Metastatic Liver Carcinoma in the Adrenal Gland (tissue), 2 donors: ENCODE measurements around the gene RAPGEF1.

DNA sequence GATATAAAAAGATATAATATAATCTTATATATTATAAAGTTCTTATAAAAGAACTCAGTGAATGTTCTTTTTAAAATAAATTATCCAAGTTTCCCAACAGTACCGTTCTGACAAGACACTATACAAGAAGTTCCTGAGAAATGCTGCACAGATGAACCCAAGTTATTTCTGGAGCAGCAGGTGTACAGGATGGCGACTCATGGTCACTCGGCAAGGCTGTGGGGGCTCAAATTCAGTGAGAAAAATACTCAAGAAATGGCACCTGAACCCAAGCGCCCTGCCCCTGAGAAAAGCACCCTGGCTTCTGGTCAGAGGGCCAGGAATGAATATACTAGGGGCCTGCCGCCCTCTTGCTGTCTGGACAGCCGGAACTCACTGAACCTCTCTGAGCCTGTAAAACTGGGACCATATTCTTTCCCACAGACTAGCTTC lies 1.6 kb downstream of the RAPGEF1 start:
- PRO-cap, 2 experiments = no peak in any of the 2 experiments

DNA sequence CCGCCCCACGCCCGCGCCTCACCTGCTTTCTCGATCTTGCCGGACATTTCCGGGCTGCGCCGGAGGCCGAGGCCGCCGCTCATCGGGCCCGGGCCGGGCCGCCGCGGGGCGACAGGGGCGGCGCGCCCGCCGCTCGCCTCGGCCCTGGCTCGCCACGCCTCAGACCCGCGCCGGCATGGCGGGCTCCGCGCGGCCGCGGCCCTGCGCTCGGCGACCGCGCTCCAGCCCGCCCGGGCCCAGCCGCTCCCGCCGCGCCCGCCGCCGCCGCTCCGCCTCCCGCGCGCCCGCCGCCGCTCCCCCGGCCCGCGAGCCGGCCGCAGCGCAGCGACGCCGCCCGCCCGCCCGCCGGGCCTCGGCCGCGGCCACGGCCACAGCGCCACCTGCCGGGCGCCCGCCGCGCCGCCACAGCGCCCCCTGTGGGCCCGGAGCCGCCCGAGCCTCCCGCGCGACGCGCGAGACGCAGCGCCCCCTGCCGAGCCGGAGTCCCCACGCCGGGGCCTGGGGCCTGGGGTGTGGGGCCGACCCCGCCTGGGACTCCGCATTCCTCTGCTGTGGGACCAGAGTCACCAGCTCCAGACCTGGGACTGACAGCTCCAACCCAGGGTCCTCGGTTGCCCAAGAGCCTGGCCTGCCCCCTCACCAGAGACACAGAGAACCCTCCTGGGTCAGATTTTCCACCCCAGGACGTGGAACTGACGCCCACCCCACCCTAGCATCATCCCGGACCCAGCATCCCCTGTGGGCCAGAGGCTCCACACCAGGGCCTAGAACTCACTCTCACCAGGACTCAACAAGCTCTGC lies at the start of gene RAPGEF1:
Gene RAPGEF1, minus strand, starts transcription at position 329 of the 801 bp plus-strand sequence.
- PRO-cap, 2 experiments = peak in 2 of 2 experiments; most common plus-strand start position 104 of the sequence (in 1); most common minus-strand start position 354 of the sequence (in 2)

DNA sequence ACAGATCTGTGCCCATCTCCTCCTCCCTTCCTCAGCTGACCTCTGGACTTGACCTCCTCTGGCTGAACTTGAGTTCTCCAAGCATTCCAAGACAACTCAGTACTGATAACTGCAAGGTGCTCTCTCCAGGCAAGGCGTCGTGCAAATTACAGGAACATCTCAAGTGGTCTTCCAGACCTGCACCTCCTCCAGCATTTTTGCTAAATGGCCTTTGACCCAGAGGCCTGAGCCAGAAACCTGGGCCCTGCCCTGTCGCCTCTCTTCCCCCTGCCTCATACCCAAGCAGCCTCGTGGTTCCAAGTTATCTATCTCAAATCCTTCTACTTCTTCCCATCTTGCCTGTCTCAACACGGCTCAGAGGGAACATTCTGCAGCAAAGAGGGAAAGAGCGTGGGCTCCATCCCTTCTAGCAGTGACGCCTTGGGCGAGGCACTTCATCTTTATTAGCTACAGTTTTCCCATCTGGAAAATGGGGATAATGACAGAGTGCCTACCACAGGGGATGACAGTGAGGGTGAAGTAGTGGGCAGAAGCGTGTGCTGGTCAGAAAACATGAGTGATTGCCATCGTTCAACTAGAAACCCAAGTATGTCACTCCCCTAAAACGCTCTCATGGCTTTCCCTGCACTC lies 126.4 kb upstream of the RAPGEF1 start:
- PRO-cap, 2 experiments = no peak in any of the 2 experiments

DNA sequence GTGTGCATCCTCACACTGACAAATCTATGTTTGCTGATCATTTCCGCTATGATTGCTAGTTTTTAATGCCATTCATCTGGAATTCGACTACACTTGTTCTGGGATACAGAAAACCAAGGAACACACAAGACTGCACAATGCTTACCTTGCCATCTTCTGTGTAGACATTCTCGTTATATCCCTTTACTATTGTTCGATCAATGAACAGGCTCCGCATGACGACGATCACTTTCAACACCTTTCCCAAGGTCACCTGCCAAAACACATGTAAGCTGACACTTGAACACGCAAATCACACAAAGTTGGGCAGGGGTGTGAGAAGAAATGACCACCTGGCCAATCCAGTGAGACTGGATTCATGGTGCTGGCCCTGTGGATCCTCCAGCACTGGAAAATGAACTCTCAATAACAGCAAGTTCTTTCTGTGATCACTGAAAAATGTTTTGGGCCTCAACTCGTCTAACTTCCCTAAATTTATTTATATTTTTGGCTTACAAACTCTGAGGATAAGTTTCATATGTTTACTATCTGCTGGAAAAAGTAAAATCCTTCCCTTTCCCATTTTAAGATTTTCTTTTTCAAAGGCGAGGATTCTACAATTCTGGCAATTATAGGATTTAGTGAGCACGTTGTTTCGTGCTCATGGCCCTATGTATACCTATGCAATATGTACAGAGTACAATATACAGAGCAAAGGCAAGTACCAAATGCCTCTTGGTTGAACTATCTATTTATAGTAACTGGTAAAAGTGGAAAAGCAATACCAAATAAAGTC lies 154.1 kb upstream of the RAPGEF1 start:
- PRO-cap, 2 experiments = no peak in any of the 2 experiments

GRCh38 chr9:131989714-131990235 lies 89.9 kb downstream of the MED27 start:
- PRO-cap, 2 experiments = no peak in any of the 2 experiments

- PRO-cap, 2 experiments = no peak in any of the 2 experiments
Measured at GRCh38 chr9:132078488-132078851, 1.2 kb downstream of the MED27 start.

GRCh38 chr9:132161001-132161861 lies 627 bp upstream of the NTNG2 start:
- PRO-cap, 2 experiments = no peak in any of the 2 experiments

- PRO-cap, 2 experiments = no peak in any of the 2 experiments
Measured at GRCh38 chr9:132185605-132186190, 23.8 kb downstream of the NTNG2 start.

GRCh38 chr9:132275799-132276645 lies 78.8 kb downstream of the SETX start:
- PRO-cap, 2 experiments = no peak in any of the 2 experiments

GRCh38 chr9:132590418-132591111 lies 8.2 kb downstream of the BARHL1 start:
- PRO-cap, 2 experiments = no peak in any of the 2 experiments

DNA sequence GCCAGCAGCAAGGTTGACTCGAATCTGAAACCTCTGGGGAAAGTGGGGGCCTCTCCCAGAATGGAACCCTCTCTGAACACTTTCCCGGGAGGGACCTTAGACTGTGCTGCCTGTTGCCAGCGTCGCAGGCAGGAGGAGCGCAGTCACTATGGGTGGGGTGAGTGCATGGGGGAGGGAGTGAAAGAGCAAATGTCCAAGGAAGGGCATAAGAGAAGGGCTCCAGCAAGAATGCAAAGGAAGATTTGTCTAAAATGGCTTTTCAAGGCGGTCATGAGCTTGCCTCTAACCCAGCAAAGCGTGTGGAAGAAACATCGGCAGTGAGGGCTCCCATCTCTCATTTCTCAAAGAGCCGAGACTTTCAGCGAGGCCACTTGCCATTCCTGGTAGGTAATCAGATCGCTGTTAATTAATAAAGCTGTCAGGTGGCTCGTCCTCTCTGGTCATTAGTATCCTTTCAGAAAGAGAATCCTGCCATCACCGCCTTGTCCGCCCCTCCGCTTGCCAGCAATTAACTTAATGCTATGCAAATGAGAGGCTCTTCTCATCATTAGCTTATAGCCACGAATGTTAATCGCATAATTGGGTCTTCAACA lies 99.2 kb downstream of the GTF3C4 start:
- PRO-cap, 2 experiments = no peak in any of the 2 experiments

DNA sequence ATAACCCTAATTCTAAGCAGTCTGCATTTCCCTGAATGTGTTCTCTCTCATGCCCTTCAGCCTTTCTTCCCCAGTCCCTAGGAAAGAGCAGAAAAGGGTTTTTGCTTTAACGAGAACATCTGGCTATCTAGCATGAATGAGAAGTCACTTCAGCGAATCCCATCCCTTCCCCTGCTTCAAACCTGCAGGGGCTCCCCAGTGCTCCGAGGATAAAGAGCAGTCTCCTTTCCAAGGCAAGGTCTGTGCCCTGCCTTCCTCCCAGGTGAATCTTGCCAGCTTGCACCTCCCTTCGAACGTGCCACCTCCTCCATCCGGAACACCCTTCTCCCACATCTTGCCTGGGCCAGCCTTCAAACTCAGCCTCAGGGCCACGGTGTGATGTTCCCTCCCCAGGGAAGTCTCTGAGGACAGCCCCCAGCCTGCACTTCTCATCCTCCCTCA lies 84.0 kb downstream of the AK8 start:
- PRO-cap, 2 experiments = no peak in any of the 2 experiments

DNA sequence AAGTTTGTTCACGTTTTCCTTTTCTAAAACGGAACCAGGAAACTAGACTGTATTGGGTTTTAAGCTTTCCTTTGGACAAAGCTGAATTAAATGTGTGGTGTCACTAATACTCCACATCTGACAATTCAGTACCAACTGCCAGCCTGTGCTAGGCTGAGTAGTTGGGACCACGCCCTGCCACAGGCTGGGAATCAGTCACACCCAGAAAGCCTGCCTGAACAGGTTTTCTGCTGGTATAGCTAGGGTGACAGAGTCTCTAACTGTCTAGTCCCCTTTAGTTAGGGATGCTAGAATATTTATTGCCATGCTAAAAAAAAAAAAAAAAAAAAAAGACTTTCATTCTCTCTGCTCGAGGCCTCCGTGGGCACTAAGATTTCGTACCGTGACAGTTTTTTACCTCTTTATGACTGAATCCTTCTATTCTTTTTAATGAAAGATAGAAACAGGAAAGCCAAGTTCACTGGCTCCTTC lies 15.7 kb downstream of the SPACA9 start:
- PRO-cap, 2 experiments = no peak in any of the 2 experiments

DNA sequence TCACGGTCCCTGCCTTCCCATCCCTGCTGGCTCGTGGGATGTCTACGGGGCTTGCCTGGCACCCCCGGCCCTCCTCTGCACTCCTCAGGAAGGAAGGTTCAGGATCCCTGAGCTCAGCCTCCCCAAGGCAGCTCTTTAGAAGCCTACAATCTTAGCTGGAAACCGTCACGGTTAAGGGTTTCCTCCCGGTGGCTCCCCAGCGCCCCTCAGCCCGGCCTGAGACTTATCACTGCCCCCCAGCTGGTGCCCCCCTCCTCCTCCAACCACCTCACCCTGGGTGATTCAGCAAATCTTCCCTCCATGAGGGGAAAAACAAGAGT lies 25.5 kb downstream of the GFI1B start:
- PRO-cap, 2 experiments = no peak in any of the 2 experiments

DNA sequence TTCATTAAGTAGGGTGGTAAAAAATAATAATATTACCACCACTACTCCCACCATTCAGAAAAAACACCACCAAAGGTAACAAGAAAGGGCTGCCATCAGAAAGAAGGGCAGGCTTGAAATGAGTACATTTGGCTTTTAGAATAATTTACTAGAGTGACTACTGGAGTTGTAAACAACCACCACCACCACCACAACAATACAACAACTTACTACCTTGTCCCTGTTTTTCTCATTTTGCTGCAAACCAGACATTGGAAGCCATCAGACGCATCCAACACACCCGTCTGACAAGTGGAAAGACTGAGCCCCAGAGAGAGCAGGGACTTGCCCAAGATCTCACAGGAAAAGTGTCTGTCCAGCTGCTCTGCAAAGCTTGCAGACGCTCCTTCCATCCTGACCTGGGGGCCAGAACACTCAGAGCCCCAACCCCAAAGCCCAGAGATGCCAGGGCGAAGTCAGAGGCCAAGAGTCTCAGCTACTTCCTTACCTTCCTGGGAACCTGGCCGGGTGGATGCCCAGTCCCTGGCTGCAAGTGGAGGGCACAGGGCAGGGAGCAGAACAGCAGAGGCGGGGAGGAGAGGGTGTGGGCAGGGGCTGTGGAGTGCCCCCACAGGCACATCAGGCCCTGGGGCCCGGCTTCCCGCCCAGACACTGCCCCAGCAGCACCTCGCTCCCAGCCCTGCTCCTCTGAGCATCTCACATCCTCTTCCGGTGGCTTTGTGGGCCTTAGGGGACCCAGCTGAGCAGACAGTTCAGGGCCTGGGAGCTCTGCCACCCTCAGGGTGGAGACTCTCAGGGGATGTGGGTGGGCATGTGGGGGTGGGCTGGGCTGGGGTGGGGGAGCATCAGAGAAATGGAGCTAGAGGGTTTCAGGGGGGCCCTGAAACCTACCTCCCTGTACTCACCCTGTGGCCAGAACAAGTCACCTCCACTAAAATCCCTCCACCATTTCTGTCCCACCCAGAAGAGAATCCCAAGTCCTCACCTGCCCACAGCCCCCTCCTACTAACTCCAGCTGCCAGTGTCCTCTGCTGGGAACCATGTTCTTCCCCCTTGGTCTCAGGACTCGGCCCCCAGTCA lies 9.8 kb upstream of the RALGDS start:
- PRO-cap, 2 experiments = peak in 2 of 2 experiments; most common minus-strand start position 689 of the sequence (in 2)

DNA sequence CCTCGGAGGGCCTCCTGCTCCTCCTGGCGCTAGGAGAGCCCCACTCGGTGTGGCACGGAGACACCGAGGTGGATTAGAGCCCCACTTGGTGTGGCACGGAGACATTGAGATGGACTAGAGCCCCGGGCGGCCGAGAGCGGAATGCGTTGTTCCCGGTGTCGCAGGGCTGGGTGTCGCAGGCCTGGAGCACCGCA lies 200 bp downstream of the RPL7A start:
- PRO-cap, 2 experiments = no peak in any of the 2 experiments

GRCh38 chr9:133349298-133349889 lies 1.4 kb downstream of the RPL7A start:
- PRO-cap, 2 experiments = peak in 1 of 2 experiments; most common plus-strand start chr9:133349397 (in 1)

GRCh38 chr9:133364713-133365366 lies 8.5 kb downstream of the SURF2 start:
- PRO-cap, 2 experiments = no peak in any of the 2 experiments

DNA sequence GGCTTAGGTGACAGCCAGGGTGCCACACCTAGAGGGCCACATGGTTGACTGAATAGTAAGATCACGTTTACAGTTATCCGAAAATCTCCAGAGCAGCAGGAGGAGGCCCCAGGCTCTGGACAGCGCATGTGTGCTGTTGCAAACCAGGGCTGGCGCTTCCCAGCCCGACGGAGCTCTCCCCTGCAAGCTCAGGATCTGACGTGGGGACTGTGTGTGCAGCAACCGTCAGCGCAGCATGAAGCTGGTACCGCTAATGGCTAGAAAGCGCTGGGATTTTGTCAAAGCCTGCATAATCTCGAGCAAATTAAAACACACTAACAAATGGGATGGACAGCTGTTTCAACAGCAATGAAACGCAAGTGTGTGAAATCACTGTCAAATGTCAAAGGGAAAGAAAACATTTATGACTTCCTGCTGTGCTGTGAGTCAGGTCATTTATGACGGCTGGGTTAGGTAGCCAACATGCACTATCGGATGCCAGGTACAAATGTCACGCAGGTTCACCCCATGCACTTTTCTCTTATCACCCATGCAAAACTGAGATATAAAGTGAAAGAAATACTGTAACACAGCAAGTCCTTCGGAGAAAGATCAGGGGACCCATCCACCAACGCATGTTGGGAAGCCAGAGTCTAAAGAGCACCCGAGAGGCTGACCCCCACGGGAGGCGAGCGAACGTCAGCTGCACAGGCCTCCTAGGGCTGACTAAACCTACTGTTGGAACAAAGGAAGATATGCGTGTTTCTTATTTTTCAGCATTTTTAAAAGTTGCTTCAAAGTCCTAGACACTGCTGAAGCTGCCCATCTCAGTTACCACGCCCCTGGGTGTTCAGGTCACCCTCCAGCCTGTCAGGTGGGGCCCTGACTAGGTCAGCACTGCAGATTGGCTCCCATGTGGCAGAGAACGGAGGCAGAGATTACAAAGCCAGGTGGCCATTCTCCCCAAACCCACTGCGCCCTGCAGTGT lies 7.3 kb downstream of the SURF4 start:
- PRO-cap, 2 experiments = no peak in any of the 2 experiments

DNA sequence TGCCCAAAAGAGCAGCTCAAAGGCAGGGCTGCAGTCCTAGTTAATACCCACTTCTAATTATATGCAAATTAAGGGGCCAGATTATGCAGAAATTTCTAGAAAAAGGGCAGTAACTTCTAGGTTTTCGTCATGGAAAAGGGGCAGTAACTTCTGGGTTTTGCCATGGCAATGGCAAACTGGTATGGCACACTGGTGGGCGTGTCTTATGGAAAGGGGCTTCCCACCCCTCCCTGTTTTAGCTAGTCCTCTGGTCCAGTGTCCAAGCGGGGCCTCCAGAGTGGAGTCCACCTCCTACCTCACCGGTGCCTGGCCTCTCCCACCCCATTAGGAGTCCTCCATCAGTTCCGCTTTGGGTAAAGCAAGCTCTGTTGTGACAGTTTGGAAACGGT lies 5.6 kb downstream of the ADAMTS13 start:
- PRO-cap, 2 experiments = no peak in any of the 2 experiments